Jejunum (tissue), 1 donor: ENCODE data around the gene PLXNA4.

DNA sequence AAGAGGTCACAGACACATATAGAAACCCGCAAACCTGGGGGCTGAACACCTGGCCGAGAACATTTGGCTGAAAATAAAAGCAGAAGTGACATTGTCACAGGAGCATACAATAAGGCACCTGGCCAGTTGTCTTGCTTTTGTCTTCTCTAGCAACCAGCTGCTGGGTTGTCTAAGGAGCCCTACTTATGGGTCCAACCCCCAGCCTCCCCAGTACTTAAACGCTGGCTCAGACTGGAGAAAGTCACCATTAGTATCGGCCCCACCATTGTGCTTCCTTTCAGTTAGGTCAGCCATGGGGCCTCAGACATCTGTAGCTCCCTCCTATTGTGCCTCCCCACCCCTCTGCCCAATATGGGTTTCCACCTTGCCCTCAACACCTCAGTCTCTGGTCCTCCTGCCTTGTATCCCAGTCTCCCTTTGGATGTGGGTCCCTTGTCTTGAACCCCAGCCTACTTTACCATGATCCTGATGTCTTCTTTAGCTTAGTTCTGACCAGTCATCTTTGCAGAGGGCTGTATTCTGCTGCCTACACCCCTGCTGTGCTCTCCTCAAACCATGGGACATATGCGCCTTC, 203.3 kb upstream of the MKLN1 start:
- PRO-cap, result no peak

DNA sequence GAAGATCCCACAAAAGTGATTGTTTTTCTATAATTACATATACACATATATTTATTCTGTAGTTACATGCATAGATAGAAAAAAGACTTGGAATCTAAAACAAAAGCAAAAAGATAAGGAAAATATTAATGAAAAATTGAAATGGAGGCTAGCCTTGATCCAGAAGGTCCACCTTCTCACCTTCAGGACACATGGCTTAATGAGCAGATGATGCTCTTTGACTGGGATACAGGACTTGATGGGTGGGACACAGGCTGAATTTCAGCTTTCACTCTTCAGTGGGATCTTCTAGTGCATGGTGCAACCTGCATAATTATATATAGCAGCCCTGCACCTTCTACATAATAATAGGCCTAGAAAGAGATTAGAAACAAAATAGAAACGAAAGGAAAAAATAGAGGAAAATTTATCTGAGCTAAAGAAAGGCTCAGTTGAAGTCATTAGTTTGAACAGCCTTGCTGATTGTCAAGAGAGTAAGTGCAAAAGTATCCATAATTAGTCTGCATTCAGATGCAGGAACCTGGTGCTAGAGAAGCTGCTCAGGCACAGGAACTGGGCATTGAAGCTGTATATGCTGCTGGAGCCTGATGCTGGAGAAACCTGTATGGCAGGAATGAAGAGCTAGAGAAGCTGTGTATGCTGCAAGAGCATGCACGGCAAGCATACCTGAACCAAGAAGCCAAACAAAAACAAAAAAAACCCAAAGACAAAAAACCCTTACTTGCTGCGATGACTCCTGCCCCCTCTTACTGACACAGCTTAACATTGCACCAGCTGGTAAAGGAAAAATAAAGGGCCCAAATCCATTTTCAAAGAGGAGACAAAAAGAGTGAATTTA, 19.3 kb downstream of the MKLN1 start:
- PRO-cap, result no peak

DNA sequence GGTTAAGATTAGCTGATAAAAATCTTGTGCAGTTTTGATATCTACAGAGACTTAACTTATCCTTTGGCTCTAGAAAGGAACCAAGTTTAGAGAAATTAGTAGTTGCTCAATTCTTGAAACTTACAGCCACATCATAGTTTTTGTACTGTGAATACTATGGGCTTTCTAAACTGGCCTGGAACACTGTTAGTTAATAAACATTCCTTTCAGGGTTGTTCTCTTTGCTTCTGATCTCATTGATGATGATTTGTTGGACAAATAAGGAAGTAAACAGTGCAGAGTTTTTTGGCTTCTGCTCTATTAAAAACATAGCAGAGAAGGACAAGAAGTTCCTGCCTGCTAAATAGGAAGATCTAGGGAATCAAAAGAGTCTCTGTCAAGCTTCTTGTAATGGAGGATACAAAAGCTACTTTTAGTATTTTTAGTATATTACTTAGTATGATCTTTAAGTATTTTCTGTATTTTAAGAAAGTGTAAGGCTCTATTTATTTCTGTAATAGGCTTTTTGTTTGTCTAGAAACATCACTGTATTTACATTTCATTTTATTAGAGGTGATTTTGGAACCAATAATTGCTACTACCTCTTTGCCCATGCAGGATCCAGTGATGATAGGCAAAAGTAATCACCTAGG, 73.2 kb downstream of the MKLN1 start:
- PRO-cap, result no peak

DNA sequence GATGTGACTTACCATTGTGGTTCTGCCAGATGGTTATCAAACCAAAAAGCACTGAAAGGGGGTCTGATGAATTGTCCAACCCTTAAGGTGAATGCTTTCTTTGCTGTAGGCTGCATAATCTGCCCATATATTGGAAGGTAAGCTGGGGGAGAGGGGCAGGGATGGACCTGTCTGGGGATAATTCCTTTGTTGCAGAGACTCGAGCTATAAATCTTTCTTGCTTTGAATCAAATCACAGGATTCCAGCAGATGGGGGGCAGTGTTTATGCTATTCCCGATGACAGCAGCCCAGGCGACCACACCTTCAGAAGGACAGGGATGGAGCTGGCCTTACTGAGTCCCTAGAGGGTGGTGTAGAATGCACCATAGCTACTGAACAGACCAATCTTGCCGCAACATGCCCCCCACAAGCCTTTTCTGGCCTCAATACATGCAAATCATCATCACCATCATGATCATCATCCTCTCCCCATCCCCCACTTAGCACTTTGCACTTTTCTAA, 2.5 kb downstream of the PODXL start:
- PRO-cap, result no peak

GRCh38 chr7:131600426-131601188, 44.2 kb upstream of the PODXL start:
- PRO-cap, result no peak

- PRO-cap, result no peak
Measured at GRCh38 chr7:131826934-131827401, 270.5 kb upstream of the PODXL start.

DNA sequence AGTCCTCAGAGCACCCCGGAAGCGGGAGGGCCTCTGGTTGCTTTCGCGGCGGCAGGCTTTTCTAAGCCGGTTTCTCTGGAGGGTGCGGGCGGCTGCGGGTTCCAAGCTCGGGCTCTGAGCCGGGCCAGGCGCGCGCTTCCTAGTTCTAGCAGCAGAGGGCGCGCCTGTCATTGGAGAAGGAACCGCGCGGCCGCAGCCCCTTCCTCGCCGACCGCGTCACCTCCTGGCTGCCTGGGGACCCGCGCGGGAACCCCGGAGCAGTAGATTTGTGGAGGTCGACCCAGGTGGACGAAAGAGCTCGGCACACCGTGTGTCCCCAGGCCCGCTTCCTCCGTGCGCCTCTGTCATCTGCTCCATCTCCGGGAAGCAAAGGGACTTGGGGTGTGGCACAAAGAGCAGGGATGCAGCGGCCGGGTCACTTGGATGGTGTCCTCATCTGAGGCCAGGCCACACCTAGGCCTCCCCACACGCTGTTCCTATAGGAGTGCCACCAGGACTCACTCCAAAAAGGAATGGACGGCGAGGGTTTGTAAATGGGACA, 389.0 kb upstream of the PODXL start:
- PRO-cap, result no peak

DNA sequence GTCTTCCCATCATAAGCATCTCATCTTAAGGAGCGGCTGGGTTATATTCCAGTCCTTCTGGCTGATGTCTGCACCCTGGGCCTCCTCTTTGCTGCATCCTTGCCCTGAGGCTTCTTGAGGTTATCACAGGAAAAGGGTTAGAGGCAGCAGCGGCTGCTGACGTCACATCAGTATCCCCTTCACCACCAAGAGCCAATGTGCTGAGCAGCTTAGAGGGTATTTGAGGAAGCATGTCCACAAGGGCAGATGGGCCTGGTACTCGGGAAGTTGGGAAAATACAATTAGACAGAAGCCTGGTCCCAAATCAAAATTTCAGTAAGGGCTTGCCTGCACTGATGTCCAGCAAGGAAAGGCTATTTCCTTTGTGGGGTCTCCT, 125.1 kb downstream of the PLXNA4 start:
- PRO-cap, result no peak

GRCh38 chr7:132472377-132472921, 103.8 kb downstream of the PLXNA4 start:
- PRO-cap, result no peak

- PRO-cap, result no peak
Measured at GRCh38 chr7:132576088-132577138, at the start of gene PLXNA4. Gene PLXNA4, minus strand, starts transcription at chr7:132576470.

DNA sequence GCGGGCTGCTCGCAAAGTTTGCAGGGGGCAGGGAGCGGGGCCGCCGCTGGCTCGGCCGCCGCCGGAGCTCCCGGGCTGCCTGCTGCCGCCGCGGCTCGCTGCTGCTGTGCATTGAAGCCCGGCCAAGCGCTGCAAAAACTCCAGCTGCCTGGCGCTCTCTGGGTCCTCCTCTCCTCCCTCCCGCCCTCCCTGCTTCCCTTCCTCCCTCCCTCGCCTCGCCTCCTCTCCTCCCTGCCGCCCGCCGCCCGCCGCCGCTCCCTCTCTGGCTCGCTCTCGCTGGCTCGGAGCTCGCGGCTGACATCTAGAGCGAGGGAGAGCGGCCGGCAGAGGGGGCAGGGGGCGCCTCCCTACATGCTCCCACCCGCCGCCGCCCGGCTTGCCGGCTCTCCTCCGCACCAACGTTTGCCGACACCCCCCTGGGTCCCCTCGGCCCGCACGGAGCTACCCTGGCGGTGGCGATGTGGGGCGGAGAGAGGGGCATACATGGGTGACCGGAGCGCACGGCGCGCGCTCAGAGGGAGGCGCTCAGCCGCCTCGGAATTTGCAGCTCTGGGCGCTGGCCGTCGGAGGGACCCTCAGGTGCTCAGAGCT, 1.0 kb upstream of the PLXNA4 start:
- PRO-cap, result unidirectional peak, minus-strand start at position 113 of the sequence

GRCh38 chr7:133416332-133416925, 163.6 kb downstream of the EXOC4 start:
- PRO-cap, result no peak

DNA sequence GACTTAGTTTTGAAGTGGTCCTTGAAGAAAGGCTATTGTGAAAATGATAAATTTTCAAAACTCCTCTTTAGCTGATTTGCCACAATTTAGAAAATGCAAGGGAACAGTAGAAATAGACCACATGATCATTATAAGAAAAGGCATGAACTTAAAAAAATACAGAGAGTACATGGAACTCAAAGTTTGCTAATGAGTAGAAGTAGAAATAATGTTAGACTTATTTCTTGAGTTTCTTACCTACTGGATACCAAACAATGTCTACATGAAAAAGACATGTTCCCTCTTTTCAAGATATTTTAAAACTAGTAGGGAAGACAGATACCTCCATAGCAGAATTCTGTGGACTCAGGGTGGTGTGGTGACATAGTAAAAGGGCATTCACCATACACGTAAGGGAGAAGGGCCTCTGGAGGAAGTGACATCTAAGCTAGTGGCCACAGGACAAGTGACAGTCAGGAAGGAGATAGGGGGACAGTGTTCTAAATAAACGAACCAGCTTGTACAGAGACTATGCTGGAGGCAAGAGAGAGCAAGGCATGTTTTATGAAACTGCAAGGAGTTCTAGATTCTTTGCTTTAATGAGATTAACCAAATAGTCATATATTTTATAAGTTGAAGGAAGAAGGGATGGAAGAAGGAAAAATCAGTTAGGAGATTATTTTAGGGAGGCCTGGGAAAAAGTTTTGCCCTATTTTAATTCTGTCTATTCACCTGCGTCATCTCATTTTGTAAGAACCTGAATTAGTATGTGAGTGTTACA, 321.7 kb upstream of the LRGUK start:
- PRO-cap, result no peak

- PRO-cap, result no peak
Measured at GRCh38 chr7:133836274-133836791, 290.8 kb upstream of the LRGUK start.

DNA sequence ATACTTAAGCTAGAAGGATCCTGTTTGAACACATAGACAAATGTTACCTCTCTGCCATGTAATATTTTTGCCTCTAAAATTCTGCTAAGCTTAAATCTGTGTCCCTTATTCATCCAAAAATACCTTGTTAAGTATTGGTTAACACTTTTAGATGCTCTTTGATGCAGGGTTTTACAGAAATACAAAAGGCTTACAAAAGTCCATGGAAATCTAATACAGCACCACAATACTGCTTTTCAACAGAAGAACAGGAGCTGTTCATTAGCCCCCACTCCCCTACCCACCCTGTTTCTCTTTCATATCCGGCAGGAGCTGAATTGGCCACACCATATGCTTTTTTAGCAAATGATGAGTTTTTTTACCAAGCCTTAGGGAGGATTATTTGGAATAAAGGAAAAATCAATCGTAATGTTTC, 143.5 kb upstream of the LRGUK start:
- PRO-cap, result no peak

DNA sequence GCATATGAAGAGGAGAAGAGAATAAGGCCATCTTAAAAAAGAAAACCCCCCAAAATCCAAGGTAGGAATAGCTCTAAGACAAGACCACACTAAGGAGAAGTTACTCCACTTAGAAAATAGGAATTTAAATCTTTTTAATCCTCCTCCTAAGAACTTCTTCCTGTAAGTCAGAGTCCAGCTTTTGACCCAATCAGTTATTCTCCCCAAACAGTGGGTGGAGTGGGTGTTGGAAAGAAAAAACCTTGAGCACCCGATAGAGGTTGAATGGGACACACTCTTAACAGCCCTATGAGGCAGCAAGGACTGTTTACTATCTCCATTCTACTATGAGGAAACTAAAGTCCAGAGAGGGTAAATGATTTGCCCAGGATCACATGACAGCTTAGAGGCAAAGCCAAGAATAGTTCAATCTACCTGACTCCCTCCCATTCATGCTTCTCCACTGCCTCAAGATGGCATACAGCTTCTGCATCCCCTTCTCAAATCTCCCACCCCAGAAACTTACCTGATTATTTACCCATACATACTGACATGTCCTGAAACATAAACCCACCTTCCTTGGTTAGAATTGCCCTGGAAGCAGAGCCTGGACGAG, 57.5 kb upstream of the SLC35B4 start:
- PRO-cap, result no peak

DNA sequence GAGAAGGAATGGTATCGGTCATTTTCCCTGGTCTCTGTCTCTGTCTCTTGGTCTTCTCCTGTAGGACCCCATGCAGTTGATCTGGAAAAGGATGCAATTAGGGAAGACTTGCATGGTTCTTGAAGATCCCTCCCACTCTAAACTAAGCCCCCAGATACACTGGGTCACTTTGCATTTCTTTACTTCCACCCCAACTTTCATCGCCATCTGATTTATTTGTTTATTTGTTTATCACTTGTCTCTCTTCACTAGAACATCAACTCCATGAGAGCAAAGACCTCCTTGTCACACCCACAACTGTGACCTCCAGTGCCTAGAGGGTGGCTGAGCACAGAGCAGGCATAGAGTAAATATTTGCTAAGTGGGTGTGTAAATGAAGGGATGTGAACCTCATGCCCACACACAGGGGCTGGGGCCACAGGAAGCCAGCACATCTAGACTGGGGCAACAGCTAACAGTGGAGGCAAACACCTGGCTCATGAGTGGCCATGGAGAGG, 40.0 kb downstream of the AKR1B1 start:
- PRO-cap, result no peak

GRCh38 chr7:134448666-134449133, 10.2 kb downstream of the AKR1B1 start:
- PRO-cap, result no peak

GRCh38 chr7:134454090-134454830, 4.6 kb downstream of the AKR1B1 start:
- PRO-cap, result no peak

DNA sequence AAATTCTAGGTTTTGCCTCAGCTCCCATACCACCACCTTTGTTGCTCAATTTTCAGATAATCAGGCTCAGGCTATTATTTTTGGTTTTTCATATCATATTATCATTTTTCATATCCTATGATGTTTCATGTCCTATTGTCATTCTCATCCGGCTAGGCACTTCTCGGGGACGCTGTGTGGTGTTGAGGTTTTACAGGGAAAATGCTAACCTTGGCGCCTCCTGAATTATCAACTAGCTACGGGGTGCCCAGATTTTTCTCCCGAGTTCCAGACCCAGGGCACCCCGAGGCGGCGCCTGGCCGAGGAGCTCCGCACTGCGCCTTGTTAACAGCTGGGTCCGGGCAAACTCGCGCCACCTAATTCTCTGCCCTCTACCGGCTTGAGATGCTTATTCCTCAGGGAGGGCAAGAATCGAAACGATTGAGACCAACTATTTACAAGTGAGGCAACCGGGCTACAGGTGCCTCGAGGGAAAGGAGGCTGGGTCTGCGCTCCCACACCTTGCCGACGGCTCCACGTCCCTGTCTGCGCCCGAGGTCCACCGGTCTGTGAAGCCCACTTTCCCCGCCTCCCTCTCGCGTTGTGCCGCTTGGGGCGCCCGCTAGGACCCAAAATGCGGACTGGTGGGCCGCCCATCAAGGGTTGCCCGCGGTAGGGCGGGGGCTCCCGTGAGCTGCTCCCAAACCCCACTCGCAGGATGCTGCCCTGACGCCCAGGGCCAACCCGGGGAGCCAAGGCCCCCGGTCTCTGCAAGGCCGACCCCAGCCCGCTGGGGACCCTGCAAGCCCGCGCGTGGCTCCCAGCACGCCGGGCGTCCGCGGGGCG, 608 bp downstream of the AKR1B1 start:
- PRO-cap, result no peak